ENCODE measurements around a stretch of chr9.

GRCh38 chr9:274020-274954 lies 59.6 kb downstream of the DOCK8 start:
- PRO-cap, 8 experiments = peak in 5 of 8 experiments; most common minus-strand start chr9:274610 (in 5)

DNA sequence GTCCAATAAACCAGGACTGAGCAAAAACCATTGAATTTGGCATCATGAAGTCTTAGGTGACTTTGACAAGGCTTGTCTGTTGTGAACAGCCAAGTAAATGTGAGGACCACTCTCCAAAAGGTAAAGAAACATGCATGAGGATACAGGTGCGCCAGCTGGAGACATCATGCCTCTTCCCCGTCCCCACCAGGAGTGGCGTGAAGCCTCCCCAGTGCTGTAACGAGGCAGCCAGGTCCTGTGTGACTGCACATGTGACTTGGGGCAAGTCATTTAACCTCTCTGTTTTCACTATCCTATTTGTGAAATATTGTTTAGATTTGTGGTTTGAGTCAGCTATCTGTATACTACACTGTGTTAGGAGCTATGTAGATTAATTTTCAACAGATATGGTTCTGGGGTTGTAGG lies 65.0 kb downstream of the DOCK8 start:
- PRO-cap, 8 experiments = peak in 3 of 8 experiments; most common minus-strand start position 194 of the sequence (in 3)

DNA sequence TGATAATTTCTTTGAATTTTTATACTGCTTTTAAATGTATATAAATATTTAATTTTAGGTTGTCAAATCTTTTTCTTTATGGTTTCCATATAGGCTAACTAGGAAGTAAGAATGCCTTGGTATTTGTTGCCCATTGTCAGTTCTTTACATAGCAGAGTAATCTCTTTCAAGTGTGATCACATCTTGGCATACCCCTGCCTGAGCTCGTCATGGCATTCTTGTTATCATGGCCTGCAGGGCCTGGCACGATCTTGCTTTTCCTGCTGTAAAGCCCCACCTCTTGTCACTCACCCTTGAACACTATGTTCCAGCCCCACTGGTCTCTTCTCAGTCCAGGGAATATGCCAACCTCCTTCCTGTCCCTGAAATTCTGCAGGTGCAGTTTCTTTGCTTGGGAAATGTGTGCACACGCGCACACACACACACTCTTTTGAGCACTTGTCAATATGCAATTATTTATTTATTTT lies 86.8 kb downstream of the KANK1 start:
- PRO-cap, 8 experiments = no peak in any of the 8 experiments

DNA sequence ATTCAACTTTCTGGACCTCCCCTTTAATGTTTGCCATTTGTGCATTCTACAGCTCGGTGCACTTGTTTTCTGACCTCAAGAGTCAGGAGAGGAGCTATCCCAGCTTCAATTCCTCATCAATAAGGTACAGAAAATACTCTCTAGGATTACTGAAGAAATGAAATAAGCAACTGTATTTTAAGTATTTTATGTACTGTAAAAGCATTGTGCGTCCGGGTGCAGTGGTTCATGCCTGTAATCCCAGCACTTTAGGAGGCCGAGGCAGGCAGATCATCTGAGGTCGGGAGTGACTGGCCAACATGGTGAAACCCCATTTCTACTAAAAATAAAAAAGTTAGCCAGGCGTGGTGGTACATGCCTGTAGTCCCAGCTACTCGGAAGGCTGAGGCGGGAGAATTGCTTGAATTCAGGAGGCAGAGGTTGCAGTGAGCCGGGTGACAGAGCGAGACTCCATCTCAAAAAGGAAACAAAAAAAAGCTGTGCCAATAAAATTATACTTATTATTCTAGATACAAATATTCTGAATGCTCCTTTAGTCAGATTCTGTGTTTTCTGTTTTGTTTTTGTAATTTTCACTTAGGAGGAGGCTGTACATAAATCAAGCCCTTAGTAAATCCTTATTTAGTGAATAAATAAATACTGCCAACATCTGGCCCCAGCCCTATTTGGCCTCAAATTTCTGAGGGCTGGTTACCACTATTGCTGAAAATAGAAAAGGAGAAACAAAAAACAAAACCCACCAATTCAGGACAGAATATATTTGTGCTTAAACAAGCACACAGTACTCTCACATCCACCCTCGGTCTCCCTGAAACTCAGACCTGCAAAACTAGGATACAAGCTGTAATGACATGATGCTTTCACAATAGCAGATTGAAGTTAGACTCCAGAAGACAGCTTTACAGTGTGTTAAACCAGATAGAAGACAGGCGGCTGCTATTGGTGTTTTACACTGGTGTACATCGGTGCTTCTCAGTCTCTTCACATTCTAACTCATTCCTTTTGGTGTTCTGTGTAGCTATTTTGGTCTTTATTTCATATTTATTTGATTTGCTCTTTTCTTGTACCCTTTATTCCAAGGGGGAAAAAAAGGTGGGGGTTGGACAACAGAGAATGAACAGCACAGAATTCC lies 121.8 kb downstream of the KANK1 start:
- PRO-cap, 8 experiments = no peak in any of the 8 experiments

DNA sequence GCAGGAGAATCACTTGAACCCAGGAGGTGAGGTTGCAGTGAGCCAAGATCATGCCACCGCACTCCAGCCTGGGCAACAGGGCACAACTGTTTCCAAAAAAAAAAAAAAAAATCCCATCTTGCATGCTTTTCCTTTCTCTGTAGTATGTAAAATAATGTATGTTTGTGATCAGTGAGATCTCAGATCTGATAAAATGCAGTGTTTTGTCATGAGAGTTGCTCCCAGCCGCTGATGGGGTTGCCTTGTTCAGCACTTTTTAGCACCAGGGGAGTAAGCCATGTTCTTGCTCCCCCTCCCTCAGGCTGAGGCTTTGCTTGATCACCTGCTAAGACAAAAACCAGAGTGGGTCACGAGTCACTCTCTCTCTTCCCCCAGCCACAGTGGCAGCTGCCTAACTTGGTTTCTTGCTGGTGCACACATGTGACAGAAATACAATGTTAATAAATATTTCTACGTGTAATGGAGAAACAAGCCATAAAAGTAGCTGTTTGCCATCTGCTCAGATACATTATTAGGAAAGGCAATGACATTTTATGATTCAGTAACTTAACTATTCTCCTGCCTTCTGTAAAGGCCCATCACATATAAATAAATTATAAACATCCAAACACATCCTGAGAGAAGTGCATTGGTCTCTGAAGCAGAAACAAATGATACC lies 124.6 kb downstream of the KANK1 start:
- PRO-cap, 8 experiments = no peak in any of the 8 experiments

- PRO-cap, 8 experiments = peak in 1 of 8 experiments; most common plus-strand start chr9:842044 (in 1)
Measured at GRCh38 chr9:841969-842296, 436 bp downstream of the DMRT1 start.

DNA sequence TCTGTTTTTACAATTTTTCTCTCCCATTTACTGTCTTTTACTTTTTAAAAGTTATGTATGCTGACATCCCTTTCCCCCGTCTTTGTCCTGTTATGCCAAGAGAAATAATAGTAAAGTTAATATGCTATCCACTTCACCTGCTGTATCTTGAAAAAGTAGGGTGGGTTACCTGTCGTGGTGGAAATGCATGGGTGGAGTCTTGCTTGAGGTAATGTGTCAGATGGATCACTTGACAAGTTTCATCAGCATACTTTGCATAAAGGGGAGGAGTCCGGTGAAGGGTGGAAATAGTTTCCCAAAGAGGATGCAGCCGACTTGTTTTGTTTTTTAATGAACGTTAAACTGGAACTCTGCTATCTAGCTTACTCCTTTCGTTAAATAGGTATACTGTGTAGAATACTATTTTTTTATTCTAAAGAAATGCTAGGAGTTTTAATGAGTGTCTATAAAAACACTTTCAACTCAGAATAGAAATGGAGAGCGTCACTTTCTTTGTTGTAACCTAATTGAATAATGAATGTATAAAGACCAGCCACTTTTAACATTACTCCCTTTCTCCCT lies 9.0 kb upstream of the DMRT3 start:
- PRO-cap, 8 experiments = no peak in any of the 8 experiments

GRCh38 chr9:1010766-1011270 lies 34.4 kb downstream of the DMRT3 start:
- PRO-cap, 8 experiments = no peak in any of the 8 experiments

DNA sequence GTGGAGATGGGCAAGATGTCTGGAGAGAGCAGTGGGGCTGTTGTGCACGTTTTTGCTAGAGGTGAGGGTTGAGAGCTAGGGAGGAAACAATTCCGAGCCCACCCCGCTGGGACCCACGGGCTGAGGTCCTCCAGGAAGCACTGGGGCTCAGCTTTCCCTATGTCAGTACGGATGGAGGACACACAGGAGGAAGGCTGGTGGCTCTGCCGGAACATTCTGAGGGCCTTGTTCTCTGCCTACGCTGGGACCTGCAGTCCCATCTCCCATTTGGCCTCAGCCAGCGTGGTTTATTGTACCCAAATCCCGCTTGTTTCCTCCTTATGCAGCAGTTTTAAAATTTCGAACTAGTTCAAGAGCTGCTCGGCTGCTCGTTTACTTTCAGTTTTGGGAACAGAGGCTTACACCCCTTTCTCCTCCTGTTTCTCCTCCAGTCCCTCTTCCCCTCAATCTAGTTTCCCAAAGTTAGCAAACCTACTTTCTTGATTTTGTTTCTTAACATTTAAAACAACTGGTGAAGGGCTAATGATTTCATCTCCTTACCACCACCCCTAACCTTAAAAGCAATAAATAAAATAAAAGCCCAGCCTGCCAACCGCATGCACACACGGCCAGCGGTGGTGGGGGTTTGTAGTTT lies 2.2 kb upstream of the DMRT2 start:
- PRO-cap, 8 experiments = no peak in any of the 8 experiments

GRCh38 chr9:1200879-1201389 lies 150.8 kb downstream of the DMRT2 start:
- PRO-cap, 8 experiments = no peak in any of the 8 experiments

DNA sequence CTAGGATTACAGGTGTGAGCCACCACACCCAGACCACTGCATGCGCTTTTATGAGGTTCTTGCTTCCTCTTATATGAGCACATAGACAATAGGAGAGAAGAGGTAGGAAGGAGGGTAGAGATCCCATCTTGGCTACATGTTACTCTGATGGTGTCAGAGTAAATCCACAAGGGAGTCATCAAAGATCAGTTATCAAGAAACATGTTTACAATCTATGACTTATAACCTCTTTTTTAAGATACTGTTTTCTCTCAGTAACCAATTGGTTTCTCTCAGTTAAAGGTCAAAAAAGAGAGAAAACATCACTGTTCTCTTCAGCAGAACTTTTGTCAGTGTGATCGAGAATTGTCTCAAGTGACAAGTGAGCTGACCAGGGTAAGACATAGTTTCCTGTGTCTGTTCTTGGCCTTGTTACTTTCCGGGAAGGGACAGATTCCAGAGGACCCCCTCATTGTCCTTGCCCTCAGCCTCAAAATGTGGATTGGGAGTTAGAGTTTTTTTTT lies 248.9 kb downstream of the DMRT2 start:
- PRO-cap, 8 experiments = no peak in any of the 8 experiments

GRCh38 chr9:1979649-1980451 lies 35.3 kb upstream of the SMARCA2 start:
- PRO-cap, 8 experiments = no peak in any of the 8 experiments

DNA sequence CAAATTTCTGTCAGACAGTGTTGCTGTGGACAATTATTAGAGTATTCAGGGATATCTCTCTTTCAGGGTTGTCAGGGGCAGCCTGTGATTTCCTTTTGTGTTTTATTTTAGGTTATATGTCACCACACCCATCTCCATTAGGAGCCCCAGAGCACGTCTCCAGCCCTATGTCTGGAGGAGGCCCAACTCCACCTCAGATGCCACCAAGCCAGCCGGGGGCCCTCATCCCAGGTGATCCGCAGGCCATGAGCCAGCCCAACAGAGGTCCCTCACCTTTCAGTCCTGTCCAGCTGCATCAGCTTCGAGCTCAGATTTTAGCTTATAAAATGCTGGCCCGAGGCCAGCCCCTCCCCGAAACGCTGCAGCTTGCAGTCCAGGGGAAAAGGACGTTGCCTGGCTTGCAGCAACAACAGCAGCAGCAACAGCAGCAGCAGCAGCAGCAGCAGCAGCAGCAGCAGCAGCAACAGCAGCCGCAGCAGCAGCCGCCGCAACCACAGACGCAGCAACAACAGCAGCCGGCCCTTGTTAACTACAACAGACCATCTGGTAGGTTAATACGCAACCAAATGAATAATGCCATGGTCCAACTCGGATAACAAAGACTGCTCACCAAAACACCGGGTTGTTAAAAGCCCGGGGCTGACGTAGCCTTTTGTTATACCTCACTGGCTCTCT lies 24.3 kb downstream of the SMARCA2 start:
- PRO-cap, 8 experiments = no peak in any of the 8 experiments

- PRO-cap, 8 experiments = no peak in any of the 8 experiments
Measured at GRCh38 chr9:2060567-2061069, 45.5 kb downstream of the SMARCA2 start.

- PRO-cap, 8 experiments = no peak in any of the 8 experiments
Measured at GRCh38 chr9:2161324-2162164, 146.4 kb downstream of the SMARCA2 start.

GRCh38 chr9:2622328-2623313 lies 1.0 kb downstream of the VLDLR start:
- PRO-cap, 8 experiments = no peak in any of the 8 experiments

DNA sequence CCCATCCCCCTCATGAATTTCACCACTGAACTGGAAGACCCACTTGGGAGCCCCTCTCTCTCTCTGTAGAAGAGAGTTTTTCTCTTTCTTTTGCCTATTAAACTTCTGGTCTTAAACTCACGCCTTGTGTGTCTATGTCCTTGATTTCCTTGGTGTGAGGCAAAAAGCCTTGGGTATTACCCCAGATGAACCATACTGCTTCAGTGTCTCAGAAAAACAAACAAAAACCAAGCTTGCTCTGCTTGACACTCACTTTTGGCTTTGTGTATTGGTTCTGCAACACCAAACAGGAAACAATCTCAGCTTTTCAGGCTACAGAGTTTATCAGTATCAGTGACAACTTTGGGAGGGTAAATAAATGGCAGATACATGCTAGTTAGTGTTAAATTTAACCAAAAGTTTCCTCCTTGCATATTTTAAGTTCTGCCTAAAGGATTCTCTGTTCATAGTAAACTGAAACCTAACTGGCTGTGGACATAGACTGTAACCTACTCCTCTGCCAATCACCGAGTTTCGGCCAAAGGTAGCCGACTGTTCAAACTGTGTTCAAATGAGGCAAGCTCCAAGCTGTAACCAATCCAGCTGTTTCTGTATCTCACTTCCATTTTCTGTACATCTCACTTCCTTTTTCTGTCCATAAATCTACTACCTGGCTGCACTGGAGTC lies 43.9 kb downstream of the KCNV2 start:
- PRO-cap, 8 experiments = no peak in any of the 8 experiments

DNA sequence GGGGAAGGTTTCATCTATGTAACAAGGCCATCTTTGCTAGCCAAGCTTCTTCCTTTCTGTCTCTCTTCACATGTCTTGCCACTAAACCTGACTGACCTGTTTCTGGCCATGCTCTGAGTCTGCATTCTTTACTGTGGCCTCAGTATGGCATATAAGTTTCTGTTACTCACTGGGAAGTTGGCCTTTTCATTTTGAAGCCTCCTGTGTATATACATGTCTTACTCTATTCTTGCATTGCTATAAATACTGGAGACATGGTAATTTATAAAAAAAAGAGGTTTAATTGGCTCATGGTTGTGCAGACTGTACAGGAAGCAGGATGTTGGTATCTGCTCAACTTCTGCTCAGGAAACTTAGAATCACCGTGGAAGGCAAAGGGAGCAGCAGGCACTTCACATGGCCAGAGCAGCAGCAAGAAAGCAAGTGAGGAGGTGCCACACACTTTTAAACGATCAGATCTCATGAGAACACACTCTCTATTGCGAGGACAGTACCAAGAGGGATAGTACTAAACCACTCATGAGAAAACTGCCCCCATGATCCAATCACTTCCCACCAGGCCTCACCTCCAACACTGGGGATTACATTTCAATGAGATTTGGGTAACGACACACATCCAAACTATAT lies 48.1 kb downstream of the KCNV2 start:
- PRO-cap, 8 experiments = no peak in any of the 8 experiments

GRCh38 chr9:2809929-2810572 lies 33.8 kb downstream of the PUM3 start:
- PRO-cap, 8 experiments = no peak in any of the 8 experiments

DNA sequence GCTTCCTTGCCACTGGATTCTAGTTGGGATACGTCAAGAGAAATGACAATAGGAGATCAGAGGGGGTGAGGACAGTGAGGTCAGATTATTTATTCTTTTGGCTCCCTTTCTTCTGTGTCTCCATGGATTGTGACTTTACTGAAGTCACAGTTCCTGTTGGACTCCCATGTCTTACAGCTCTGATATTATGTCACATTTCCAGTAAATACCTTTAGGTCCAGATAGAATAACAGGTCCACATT lies 153.0 kb upstream of the PUM3 start:
- PRO-cap, 8 experiments = no peak in any of the 8 experiments